ENCODE measurements around the genes CETP and KATNB1.

DNA sequence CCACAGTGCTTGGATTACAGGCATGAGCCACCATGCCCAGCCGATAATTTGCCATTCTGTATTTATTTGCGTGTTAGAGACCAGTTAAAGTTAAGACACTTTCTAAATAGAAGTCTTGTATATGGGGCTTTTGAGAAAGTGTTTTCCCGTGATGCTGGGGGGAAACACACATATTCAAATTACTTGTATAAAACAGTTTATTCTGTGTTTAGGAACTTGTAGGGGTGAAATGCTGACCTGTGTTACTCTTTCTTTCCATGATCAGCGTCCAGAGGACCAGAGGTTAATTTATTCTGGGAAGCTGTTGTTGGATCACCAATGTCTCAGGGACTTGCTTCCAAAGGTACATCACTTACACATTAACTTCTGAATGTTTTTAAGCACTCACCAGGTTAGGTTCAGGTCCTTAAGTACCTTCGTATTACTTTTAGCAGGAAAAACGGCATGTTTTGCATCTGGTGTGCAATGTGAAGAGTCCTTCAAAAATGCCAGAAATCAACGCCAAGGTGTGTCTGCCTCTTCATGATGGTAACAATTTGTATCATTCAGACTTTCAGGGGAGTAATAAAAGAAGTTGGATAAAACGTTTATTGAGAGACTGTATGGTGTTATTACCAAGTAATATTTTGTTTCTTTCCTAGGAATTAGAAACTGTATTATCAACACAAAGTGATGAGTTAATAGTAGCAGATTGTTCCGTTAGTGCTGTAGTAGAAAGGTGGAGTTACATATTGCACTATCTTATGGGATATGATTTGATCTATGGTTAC, 3.2 kb downstream of the HERPUD1 start:
- PRO-cap: no peak

DNA sequence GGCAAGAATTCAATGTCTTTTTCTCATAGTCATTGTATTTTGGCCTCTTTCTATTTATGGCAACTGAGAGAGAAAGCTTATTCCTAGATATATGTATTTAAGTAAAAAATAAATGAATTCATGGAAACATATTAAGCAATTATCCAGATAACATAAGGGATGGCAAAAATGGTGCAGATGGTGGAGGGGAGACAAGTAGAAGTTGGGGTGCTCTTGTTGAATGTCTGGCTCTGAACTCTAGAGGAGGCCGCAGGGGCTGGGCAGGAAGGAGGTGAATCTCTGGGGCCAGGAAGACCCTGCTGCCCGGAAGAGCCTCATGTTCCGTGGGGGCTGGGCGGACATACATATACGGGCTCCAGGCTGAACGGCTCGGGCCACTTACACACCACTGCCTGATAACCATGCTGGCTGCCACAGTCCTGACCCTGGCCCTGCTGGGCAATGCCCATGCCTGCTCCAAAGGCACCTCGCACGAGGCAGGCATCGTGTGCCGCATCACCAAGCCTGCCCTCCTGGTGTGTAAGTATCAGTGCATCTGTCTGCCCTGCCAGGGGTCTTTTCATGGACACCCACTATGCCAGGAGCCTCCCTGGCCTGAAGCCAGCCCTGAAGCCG, at the start of gene CETP:
Gene CETP, plus strand, starts transcription at position 372 of the 615 bp plus-strand sequence.
- PRO-cap: no peak

GRCh38 chr16:57050191-57050602, 42.2 kb upstream of the CPNE2 start:
- PRO-cap: no peak

DNA sequence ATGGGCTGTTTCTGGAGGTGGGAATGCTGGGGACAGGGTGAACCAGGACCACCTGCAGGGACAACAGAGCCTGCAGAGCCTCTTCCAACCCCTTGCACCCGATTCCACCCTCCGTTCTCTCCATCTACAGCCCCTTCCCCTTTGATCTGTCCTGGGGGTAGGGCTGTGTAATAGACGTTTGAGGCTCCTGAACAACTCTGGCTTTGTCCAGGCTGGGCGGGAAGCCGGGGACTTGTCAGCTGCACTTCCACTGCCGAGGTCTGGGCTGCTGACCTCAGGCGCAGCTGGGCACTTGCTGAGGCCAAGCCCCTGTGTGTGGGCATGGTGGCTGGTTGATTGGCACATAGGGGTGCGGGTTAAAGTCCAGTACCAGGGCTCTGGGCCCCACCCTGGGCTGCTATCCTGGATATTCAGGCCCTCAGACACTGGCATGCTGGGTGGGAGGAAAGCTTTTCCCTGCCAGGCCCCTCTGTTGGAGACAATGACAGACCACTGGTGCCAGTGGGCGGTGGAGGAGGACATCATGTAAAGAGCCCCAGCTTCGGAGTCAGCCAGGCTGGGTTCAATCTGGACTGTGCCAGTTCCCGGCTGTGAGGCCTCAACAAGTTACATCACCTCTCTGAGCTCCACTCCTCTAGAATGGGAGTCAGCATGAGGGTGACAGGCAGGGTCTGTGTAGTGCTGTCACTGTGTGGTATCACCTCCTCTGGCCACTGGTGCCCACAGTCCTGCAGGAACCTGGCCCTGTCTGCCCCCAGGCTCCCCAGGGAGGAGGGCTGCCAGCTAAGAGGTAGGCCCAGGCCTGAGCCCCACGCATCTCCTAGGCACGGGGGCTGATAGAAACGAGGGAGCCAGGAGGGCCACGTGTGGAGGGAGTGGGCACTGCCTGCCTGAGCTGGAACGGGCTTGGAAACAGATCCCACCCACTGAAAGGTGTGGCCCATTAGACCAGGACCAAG, 42.6 kb downstream of the PSME3IP1 start:
- PRO-cap: no peak

DNA sequence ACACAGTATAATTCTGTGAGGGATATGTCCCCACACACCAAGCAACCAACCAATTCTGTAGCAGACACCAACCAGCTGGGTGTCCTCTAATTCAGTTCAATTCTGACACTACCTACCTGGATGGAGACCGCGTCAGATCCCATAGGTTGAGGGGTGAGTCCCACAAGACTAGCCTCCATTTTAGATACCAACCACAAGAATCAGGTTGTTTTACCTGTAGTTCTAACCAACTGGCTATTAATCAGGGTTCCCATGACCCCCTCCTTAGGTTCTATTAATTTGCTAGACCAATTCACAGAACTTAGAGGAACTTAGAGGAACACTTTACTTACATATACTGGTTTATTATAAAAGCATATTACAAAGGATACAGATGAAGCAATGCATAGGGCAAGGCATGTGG, 4.4 kb downstream of the PSME3IP1 start:
- PRO-cap: no peak

DNA sequence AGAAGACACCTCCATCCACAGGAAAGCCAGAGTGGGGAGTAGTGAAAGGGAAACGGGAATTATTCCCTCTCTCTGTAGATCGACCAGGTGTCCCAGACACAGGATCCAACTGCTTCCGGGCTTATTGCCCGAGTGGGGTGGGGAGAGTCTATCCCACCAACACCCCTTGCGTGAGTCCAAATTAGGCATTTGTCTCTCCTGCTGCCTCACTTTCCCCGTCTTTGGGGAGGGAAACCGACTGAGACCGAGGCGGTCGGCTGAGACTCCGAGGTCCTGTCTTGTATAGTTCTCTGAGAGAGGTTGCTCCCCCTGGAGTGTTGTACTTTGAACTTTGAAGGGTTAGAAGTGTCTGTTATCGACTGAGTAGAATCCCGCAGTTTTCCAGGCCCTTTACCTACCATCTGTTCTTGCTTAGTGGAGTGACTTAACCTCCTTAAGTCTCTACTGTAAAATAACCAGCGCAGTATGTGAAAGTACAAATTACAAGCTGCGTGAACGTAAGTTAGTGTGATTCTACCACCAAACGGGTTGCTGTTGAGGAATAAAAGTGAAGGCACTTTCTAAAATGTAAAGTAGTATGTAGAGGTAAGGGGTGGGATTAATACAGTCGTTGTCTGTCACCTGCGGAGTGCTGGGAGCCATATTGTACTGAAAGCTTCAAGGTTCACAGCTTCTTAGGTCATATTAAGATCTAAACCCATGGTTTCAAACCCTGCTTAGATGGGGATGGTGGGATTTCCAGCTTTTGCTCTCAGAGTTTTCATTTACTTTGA, 1.1 kb downstream of the RSPRY1 start:
- PRO-cap: no peak

GRCh38 chr16:57316342-57317414, 32.2 kb upstream of the PLLP start:
- PRO-cap: unidirectional peak, minus-strand start at chr16:57317144

- PRO-cap: no peak
These were observed 4.4 kb upstream of the POLR2C start for GRCh38 chr16:57458054-57458427.

- PRO-cap: no peak
These were observed 10.5 kb downstream of the DOK4 start for GRCh38 chr16:57475729-57476285.

GRCh38 chr16:57480186-57480728, 6.0 kb downstream of the DOK4 start:
- PRO-cap: unidirectional peak, minus-strand start at chr16:57480385

GRCh38 chr16:57485057-57485833, 1.0 kb downstream of the DOK4 start:
- PRO-cap: no peak

DNA sequence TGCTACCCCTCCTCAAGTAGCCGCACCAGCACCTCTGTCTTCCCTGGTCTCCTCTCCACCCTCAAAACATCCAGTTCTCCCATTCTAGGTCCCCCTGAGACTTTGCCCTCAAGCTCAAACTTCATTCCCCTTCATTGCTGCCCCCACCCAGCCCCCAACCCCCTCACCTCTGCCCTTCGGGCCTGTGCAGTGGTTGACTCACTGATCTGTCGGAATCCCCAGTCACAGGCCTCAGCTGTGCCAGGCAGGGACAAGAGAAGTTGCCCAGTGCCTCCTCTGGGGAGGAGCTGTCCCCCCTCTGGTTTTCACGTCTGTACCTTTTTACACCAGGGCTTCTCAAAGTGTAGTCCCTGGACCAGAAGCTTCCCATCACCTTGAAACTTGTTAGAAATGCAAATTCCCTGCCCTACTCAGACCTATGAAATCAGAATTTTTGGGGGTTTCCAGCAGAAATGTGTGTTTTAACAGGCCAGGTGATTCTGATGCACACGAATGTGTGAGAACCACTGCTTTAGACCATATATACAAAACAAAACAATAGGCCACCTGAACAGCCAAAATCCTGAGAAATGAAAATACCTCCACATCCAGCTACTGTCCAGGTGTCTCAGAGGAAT, 744 bp upstream of the DOK4 start:
- PRO-cap: no peak

DNA sequence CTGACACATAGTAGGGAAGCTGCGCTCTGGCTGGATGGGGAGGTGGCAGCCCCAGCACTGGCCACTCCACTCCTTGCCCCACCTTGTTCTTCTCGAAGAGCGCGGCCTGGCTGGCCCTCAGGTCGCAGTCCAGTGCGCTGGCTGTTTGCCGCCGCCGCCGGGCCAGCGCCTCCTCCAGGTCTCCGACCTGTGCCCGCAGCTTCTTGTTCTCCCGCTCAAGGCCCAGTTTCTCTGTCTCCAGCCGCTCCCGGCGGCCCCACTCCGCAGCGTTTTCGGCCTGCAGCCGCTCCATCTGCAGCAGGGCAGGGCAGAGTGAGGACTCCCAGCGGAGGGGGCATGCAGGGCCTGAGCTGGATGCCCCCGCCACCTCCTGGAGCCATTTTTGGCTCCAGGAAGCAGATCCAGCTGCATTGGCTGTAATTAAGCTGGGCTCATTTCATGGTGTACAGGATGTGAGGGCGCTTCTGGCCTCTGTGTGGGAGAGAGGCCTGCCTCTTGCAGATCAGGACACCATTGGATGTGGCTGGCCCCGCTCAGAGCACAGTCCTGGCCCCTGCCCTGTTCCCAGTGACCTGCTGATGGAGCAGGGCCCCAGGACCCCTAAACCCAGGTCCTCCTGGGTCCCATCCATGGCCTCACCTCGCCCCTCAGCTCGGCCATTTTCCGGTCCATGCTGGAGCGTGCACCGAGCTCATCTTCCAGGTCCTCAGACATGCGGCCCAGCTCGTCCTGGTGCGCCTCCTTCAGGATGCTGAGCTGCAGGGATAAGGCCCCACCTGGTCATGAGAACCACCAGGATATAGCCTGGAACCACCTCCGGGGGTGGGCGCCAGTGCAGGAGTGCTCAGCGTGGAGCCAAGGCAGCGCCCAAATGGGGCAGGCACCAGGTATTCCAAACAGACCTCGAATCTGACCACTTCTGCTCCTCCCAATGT, 18.1 kb downstream of the CCDC102A start:
- PRO-cap: no peak

- PRO-cap: no peak
These were observed 15.0 kb downstream of the ADGRG1 start for GRCh38 chr16:57643267-57643995.

- PRO-cap: unidirectional peak, plus-strand start at chr16:57735781
These were observed at the start of gene KATNB1 for GRCh38 chr16:57735663-57736458. Gene KATNB1, plus strand, starts transcription at chr16:57735770.

DNA sequence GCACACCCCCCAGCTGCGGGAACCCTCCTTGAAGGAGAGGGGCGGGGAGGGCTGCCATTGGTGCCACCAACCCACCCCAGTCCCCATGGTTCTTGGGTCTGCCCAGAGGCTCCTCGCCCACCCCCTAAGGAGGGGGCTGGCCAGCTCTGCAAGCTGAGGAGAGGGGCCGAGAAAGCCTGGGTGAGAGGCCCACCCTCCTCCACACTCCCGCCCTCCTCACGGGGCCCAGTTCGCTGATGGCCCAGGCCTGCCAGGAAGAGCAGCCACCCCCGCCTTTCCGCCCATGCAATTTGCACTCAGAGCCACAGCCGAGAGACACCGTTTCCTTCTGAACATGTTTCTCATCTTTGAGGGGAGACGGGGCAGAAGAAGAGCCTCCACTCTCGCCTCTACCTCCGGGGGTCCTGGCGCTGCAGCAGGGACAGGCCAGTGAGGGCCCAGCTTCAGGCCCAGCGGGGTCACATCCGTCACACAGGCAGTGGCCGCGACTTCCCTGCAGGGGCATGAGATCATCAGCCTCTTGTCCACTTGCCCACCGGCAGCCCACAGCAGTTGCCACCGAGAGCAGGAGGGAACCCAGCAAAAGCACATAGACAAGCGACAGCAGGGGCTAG, 23.0 kb downstream of the KATNB1 start:
- PRO-cap: no peak

GRCh38 chr16:57769609-57769993, 32.7 kb downstream of the KIFC3 start:
- PRO-cap: no peak

GRCh38 chr16:57771107-57771765, 31.1 kb downstream of the KIFC3 start:
- PRO-cap: no peak

- PRO-cap: no peak
These were observed 5.2 kb downstream of the KIFC3 start for GRCh38 chr16:57797029-57797488.

DNA sequence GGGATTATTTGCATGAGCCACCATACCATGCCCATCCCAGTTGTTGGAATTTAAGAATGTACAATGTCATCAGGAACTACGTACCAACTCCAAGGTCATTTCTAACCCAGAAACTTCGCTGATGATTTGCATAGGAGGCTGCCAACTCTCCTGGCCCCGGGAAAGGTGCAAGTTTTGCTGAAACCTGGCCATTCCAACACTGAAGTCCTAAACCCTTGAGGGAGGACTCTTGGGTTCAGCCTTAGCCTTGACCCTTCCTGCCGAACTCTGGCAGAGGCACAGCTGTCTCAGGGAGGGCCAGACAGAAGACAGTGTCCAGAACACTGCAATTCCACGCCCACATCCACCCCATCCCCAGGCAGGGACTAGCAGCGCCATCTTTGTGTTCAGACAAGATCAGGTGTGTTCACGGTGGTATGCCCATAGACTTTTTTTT, 3.0 kb upstream of the KIFC3 start:
- PRO-cap: no peak